Placental epithelial cell (primary cell): ENCODE measurements around a stretch of chr11.

- CAGE, long polyA plus RNA = no peak
Measured at GRCh38 chr11:104163036-104163792, 733 bp downstream of the PDGFD start.

GRCh38 chr11:104829968-104830495 is 138.3 kb downstream of the CASP4 start:
- CAGE, long polyA plus RNA = no peak

- CAGE, long polyA plus RNA = no peak
Measured at GRCh38 chr11:104897828-104899067, 70.1 kb downstream of the CASP4 start.

DNA sequence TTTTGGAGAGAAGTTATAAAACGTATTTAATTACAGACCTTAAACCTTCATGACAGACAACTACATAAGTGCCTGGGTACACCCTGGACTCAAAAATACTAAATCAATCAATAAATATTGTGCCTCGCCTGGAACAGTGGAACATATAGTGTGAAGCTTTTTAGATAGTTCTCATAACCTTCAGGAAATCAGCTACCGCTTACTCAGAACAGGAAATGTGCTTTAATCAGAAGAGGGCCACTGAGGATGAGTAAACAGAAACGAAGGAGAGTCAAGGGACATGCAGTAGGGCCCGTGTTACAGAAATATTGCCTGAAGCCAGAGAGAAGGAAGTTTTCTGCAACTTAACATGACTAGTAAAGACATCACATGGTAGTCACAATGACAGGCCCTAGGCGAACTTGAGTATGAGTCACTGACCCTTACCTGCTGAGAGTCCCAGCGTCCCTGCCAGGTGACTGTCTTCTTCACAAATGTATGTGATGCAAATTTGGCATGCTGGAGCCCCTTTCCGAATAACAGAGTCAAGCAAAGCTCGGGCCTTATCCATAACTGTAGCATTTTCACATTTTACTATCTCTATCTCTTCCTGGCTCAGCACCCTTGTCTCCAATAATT is 39.4 kb downstream of the CARD18 start:
- CAGE, long polyA plus RNA = no peak

GRCh38 chr11:105142092-105142500 is 2.5 kb upstream of the CARD18 start:
- CAGE, long polyA plus RNA = no peak

- CAGE, long polyA plus RNA = no peak
Measured at GRCh38 chr11:105610886-105611344, 1.0 kb downstream of the GRIA4 start.

- CAGE, long polyA plus RNA = no peak
Measured at GRCh38 chr11:105617786-105618087, 7.9 kb downstream of the GRIA4 start.

DNA sequence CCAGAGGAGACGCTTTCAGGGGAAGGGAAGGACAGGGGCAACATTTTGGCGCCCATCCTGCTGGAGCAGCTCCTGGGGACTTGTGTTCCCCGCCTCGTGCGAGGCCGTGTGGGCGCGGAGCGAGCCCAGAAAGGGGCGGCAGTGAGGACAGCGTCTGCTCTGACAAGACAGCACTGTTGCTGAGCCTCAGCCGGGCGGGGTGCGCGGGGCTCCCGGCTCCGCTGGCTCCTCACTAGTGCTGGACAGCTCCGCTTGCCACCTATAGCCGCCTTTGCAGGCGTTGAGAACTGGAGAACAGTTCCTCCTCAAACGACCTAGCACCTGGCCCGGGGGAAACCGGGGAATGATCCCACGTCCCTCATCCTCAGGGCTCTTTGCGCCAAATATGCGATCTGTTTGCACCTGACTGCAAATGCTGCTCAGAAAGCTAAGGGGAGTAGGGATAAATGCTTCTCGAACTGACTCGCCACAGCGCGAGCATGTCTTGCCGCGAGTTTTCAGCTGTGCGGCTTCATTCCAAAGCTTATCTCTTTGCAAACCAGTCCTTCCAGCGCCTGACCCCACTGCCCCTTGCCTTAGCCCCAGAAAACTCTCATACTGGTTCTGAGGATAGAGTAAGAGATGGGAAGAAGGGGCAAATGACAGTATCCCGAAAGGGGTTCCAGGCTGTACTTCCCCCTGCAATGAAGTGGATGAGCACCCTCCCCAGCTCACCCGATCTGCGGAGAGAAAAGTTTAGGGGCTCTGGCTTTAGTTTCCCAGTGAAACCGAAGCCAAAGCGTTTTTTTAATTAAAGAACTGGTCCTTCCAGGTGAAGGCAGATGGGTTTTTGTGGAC is 912 bp upstream of the GUCY1A2 start:
- CAGE, long polyA plus RNA = no peak

DNA sequence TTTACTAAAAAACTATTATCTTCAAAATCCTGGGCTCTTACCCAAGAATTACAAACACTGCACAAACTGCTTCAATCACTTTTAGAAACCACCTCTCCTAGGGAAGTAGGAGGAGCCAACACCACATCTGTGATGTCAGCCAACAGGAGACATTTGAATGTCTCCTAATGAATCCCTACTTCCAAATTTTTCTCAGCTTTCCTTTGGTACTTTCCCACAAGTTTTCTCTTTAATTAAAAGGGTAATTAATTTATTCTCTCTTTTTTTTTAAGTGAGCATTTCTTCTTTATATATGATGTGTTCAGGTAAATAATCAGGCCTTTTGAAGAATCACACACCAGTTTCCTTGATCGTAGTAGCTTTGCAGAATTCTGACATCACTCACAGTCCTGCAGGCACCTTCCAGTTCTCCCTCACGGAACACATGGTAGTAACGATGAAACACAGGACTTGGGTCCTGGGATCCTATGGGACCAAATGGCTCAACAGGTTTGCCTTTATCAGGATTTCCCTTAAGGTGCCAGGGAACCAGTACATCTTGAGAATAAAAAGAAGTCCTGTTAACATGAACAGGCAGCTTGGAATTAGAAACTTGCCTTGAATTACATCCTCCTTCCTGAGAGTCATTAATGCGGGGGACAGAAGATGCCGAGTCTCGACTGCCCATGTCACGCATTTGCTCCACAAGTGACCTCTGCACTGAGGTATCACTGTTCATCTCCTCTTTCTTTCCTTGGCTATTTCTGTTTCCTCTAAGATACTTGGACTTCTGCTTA is 46.9 kb upstream of the CWF19L2 start:
- CAGE, long polyA plus RNA = no peak

DNA sequence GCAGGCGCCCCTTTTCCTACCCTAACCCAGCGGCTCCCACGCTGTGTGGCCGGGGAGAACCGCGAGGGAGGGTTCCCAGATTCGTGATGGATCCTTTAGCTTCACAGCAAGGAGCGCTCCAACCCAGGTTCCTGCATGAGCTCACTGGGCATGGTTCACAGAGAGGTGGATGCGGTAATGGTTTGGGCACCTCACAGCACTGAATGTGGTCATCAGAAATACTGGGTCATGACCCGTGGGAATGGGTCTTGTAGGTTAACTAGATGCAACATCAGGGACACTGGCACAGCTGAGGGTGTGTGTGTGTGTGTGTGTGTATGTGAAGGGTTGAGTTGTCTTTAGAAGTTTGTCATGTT is 921 bp downstream of the RAB39A start:
- CAGE, long polyA plus RNA = no peak

DNA sequence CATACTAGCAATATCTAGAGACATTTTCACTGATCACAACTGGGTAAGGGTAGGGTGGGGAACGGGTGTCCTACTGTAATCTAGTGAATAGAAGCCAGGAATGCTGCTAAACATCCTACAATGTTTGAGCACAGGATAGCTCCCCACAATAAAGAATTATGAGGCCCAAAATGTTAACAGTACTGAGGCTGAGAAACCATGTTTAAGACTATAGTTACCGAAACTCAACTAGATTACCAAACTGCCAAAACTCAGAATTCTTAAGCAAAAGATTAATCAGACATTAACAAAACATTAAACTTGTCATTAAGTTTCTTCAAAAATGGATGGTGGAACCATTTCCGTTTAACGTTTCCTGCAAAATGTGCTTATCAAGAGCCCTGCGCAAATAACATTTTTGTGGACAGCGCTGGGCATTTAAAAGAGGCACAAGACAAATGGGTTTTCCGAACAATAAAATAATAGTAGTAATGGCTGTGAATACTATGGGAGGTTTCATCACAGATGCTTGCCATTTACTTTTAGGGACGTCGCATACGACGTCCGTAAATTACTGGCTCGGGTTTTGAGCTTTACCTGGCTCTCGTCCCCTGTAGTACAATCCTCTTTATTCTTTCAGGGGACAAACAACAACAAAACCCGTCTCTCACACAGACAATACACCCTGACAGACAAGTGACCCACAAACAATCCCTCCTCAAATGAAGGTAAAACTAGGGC is 1.1 kb downstream of the NPAT start:
- CAGE, long polyA plus RNA = no peak

- CAGE, long polyA plus RNA = no peak
Measured at GRCh38 chr11:108221862-108222219, 597 bp downstream of the NPAT start.

DNA sequence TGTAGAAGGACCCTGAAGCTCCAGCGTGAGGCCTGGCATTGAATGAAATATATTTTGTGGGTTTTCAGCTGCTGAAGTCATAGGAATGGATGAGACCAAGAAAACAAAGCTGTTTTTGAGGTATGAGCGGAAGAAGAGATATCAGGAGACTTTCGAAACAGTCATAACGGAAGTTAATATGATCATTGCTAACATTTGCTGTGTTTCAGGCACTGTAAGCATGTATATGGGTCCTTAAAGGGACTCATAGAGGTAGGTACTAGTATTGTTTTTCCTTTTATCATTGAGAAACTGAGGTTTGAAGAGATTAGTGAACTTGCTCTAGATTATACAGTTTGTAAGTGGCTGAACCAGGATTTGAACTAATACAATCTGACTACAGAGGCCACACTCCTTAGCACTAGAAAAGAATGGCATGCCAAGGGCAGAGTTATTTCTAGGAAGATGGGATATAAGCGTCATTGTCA is 1.1 kb downstream of the ATM start:
- CAGE, long polyA plus RNA = no peak

DNA sequence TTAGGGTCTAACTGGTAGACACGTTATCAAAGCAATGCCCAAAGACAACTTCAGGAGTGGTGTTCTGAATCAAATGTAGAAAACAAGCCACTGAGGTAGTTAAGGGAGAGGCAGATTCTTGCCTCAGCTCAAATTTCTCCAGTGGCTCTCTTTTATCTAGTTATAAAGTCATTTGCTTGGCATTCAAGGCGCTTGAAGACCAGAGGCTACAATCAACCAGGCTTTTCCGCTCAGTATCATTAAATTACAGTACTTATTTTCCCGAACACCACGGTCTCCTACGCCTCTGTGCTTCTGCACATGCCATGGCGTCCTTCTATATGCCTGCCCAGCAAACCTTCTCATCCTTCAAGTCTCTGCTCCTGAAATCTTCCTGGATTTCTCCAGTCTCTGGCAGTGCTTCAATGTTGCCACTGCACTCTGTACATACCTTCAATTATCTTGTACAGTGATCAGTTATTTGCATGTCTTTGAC is 1.5 kb downstream of the POGLUT3 start:
- CAGE, long polyA plus RNA = no peak

GRCh38 chr11:108565670-108566023 is 27.9 kb downstream of the EXPH5 start:
- CAGE, long polyA plus RNA = no peak

DNA sequence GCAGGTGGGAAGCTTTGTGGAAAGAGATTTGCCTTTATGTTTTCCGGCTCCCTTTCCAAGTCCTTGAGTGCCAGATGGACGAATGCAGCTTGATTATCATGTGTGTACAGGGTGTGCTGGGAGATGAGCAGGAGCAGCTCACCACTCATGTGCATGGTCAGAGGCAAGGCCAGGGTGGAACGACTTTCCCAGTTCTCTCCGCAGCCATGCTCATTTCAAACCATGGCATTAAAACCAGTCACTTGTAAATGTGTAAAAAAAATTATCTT is 310.9 kb downstream of the DDX10 start:
- CAGE, long polyA plus RNA = no peak

DNA sequence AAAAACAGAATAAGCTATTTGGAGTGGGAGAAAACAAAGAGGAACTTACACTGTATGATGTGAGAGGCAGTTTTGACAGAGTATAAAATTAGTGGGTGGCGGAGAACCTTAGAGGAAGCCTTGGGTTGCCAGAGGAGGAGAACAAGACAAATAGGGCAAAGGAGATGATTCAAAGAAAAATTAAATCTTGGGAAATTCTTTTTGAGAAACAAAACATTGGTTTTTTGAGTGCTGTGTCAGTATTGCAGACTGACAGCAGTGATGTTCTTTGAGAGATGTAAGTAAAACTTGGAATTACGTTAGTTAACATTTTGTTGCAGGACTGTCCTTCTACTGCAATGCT is 285.0 kb downstream of the C11orf87 start:
- CAGE, long polyA plus RNA = no peak

DNA sequence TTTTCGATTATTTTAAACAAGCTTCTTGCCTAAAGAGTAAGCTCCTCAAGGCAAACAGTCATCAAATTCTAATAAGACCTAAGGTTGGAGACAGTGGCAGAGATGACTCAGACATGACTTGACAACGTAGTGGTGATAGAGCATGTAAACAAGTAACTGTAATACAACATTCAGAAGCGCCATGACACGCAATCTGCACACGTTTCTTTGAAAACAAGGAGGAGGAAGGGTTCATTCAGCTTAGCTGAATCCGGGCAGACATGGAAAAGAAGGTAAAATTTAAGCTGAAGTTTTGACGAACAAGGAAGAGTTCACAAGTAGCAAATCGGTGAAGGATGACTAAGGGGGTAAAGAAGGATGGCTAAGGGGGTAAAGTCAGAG is 152.4 kb upstream of the ZC3H12C start:
- CAGE, long polyA plus RNA = no peak

- CAGE, long polyA plus RNA = no peak
Measured at GRCh38 chr11:110102019-110102574, 8.9 kb downstream of the ZC3H12C start.

DNA sequence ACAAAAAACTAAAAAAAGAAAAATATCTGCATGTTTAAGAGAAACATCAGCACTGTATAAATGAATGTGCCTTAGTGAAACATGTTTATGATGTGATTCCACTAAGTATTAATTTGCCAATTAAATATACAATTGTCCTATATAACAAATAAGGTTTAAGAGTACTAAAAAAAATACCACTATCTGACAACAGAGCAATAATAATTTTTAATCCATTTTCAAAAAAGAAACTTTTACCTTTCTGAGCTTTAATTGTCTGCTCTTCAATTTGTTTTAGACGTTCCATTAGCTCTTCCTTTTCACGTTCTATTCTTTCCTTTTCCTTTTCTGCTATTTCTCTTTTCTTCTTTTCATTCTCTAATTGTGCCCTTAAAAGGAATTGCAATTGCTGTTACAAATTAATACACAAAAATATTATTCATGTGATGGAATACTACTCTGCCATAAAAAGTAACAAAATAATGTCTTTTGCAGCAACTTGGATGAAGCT is 48.9 kb downstream of the RDX start:
- CAGE, long polyA plus RNA = no peak